RPMI7951 (cell line): ENCODE data around the genes TCF23, GTF3C2 and NRBP1.

GRCh38 chr2:26194170-26194974 lies 21.5 kb downstream of the GAREM2 start:
- RAMPAGE, long total RNA, result no peak

- RAMPAGE, long total RNA, result no peak
These were observed 1.4 kb upstream of the ADGRF3 start for GRCh38 chr2:26347739-26348651.

GRCh38 chr2:26495585-26496264 lies 62.8 kb downstream of the OTOF start:
- RAMPAGE, long total RNA, result no peak

DNA sequence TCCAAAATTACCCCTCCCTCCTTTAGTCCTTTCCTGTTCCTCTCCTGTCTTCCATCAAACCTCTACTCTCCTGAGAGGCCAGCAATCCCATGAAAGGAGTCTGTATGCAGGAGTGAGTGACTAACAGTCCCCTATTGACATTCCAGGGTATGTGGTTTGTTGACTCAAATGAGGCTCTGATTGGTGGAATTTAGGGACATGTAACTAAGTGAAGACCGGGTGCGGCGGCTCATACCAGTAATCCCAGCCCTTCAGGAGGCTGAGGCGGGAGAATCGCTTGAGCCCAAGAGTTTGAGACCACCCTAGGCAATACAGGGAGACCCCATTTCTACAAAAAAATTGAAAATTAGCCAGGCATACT lies 10.2 kb downstream of the CIB4 start:
- RAMPAGE, long total RNA, result no peak

DNA sequence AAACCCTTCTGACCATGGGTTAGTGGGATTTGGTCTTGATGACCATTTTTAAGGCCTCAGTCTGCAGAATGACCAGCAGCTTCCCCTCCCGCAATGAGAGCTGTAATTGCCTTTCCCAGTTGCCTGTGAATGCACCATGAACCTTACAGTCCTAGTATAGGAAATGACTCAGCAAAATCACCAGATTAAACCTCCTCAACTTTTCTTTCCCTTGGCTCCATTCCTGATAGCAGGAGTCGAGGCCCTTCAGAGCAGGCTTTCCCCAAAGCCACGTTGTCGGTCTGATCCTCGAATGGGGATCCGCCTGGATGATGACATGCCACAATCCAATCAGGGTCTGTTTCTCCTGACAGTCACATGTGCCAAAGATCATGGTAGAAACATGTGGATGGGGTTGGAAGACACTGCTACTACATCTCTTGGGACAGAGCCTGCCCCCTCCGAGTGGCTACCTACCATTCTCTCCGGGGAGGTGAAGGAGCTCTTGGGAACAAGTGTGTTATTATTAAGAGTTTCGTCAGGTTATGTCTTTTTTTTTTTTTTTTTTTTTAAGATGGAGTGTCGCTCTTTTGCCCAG lies 16.8 kb upstream of the TMEM214 start:
- RAMPAGE, long total RNA, result no peak

DNA sequence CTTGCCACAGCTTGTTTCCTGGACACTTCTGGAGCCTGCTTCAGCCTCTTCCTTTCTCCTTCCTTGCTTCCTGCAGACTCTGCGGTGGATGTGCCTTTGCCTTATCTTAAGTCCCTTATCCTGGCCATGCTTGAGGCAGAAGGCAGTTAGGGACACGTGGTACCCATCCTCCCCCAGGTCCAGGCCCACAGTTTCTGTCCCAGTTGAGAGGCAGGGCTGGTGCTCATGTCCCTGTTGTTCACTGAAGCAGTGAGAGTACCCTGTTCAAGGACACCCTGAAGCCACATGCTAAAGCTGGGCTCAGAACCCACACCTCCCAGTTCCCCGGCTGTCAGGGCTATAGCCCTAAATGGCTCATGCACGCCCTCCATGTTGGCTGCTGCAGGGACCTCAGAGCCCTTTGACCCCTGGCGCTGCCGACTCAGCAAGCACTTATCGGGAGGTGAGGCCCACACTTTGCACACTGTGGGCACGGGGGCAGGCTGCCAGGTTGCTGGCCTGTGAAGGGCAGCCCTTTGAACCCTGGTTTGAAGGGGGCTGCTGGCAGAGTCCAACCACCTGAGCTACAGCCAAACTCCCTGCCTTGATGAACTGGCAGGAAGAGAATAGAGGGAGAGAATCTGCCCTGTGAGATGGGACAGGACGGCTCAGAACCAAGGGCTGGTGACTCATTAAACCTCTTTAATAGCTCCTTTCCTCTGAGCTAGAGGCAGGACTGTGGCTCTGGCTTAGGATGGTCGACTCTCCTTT lies 6.3 kb downstream of the KHK start:
- RAMPAGE, long total RNA, result no peak

DNA sequence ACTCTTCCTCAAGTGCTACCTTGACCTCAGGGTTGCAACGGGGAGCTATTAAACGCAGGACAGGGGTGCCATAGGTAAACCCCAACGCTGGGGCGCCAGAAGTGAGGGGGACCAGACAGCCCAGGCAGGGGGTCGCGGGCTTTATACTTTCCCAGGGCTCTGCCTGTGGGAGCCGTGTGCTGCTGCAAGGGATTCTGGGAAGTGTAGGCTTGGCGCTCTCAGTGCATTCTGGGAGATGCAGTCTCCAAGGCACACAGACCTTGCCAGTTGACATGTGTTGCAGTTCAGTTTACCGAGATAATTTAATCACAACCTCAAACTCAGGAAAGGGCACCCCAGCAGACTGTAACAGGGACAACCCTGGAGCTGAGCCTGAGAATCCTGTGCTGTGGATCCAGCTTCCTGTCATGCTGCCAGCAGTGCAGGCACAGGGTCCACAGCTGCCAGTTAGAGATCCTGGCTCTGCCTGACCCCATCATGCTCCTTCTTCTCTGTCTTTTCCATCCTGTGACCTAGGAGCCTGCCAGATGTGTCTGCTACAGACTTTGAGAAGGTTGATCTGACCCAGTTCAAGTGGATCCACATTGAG lies 9.7 kb downstream of the KHK start:
- RAMPAGE, long total RNA, result no peak

DNA sequence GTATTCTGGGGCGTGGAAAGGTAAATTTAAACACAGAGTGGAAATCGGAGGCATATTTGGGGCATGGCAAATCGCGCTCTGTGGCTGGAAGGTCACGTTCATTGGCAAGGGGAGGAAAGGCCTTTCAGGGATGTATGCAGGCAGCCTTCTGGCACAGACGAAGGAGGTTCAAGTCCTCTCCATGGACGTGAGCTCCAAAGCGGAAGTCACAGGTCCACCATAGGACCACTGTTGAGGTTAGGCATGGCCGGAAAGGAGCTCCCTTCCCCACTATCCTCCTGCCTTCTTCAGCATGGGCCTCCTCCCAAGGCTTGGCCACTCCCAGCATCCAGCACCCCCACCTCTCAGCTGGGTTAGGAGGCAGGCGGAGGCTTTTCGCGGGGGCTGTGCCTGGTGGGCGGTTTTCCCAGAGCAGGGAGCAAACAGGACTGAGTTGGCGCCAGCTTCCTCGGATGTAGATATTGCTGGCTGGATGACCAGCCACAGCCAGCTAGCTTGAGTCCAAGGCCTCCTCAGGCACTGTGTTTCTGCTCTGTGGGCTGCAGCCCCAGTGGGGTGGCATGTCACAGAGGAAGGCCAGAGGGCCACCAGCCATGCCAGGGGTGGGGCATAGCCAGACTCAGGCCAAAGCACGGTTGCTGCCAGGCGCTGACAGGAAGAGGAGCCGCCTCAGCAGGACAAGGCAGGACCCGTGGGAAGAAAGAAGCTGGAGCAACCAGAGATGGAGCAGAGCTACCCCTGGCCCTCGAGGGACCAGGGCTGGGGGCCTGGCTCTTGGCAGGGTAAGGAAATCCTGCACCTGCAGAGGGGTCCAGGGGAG lies at the start of gene TCF23:
TCF23 (plus strand) TSS at position 431 of the 820 bp plus-strand sequence.
- RAMPAGE, long total RNA, result no peak

DNA sequence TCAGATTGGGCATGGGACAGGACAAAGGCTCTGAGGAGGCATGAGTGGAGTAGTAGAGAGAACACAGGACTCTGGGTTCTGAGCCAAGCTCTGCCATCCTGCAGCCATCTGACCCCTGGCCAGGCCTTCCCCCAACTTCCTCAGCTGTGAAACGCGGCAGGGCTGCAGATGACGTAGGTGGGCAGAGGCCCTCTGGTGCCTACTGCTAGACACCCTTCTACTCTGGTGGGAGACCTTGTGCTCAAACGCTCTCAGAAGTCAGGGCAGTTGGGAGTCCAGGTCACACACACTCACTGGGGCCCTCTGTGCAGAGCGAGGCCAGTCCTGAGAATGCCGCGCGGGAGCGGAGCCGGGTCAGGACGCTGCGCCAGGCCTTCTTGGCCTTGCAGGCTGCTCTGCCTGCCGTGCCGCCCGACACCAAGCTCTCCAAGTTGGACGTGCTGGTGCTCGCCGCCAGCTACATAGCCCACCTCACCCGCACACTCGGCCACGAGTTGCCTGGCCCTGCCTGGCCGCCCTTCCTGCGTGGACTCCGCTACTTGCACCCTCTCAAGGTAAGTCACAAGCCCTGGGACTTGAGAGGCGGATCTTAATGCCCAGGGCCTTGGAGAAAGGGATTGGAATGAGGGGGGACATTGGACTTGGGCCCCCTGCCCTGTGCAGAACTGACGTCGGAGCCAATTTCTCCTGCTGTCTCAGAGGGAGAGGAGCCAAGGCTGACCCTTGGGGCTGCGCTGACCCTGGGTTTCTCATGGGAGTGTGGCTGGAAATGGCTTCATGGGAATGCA lies 1.2 kb downstream of the TCF23 start:
- RAMPAGE, long total RNA, result no peak

DNA sequence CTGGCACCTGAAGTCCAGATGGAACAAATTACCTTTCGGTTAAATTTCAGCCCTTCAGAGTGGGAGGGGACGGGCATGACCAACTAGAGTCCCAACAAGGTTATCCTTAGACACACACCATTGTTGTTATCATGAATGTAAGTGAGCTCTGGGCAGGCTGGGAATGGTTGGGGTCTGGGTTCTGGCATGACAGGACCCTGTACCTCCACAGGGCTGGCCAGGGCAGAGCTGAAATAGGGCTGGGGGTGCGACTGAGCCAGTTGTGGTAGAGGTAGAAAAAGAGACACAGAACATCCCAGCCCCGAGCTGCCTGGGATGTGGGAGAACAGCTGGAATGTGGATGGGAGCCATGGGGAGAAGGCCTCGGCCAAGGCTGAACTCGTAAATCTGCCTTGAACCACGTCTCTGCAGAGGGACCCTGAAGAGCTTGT lies 5.5 kb downstream of the TCF23 start:
- RAMPAGE, long total RNA, result no peak

DNA sequence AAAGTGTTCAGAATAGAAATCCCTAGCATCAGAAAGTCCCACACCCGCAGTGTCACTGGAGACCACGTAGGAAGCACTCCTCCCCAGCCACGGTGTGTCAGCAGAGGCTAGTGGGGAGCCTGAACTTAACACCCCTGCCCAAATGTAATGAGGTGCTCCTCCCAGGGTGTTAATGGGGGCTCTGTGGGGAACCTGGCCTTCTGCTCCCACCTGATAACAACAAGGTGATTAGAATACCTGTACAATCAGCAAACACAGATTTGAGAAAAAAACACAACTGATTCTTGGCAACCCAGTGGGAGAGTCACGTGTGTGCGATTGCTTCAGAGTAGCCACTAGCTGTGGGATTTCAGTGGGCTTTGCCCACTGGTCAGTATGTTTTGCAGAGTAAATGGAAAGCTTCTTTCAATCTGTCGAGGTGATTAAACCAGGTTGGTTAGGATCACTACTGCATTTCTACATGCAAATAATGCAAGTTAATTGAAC lies 20.7 kb upstream of the ATRAID start:
- RAMPAGE, long total RNA, result no peak

GRCh38 chr2:27250033-27250530 lies 12.8 kb downstream of the SLC30A3 start:
- RAMPAGE, long total RNA, result no peak

DNA sequence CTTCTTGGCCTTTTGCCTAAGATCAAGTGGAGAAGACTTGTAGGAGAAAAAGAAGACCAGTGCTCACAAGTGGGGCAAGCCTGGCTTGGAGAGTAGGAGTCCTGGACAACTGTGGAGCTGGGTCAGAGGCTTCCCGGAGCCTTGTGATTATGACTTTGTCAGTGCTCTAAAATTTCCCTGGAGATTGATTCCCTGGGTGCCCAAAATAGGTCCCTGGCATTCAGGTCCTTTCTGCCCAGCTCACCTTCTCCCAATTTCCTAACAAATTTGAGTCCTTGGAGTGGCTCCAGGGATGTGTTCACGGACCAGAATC lies 770 bp upstream of the TRIM54 start:
- RAMPAGE, long total RNA, result no peak

DNA sequence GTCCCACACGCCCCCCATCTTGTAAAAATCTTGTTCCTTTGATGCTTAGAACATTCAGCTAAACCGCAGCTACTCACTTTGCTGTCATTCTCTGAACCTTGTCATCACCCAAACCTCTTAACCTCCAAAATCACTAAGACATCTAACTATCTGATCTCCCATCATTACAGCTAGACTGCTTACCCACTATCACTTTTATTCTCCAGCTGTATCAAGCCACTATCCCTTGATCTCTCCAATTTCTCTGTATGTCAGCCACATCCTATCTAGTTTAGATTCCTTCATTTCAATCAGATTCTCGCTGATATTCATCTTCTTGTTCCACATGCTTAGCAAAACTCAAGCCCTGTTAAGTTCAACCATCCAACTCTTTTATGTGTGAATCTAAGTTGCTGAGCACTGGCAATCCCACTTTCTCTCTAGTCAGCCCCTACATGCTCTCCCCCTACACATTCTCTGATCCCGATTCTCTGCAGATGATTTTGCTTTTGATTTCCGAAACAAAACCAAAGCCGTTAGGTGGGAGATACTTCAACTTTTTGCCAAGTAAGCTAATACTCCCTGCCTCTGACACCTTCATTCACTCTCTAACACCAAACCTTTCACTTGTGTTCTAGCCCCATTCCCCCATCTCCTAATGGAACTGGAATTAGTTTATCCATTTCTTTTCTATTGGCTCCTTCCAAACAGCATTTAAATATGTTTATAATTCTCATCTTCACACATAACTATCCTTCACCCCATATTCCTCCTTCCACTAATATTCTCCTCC lies 4.5 kb downstream of the GTF3C2 start:
- RAMPAGE, long total RNA, result no peak

DNA sequence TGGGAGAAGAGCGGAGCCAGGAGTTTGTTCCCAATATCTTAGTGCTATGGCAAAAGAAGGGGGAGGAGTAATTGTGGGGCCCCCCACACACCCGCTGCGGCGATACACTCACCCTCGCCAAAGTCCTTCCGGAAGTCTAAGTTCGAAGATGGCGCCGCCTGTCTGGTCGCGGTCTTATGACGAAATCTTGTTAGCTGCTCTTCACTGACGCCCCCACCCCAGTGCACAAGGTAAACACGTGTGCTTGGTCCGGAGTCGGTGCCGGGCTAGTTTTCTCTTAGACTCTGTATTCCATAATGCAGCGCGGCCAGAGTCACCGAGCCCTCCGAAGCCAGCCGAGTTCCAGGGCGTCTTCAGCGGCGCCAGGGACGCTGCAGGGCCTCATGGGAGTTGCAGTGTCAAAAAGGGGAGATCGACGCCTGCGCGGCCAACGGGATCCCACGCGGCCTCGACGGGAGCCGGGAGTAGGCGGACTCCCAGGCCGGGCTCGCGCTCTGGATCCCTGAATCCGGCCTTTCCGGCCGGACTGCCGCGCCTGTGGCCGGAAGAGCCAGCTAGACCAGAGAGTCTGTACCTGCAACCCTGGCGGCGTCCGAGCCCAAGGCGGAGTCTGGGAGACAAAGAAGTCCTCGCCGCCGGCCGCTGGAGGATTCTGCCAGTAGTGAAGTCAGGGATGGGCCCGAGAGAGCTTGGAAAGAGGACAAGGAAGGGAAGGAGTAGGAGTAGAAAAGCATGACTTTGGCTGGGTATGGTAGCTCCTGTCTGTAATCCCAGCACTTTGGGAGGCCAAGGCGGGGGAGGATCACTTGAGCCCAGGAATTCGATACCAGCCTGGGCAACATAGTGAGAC lies at the start of gene GTF3C2:
GTF3C2 (minus strand) TSS at position 138 of the 850 bp plus-strand sequence.
- RAMPAGE, long total RNA, result start-site peak on the minus strand centred at position 143 of the sequence, 35 bp wide, 20 and 28 reads in 2 replicates; start-site peak on the minus strand centred at position 363 of the sequence, 91 bp wide, 14 and 13 reads in 2 replicates

DNA sequence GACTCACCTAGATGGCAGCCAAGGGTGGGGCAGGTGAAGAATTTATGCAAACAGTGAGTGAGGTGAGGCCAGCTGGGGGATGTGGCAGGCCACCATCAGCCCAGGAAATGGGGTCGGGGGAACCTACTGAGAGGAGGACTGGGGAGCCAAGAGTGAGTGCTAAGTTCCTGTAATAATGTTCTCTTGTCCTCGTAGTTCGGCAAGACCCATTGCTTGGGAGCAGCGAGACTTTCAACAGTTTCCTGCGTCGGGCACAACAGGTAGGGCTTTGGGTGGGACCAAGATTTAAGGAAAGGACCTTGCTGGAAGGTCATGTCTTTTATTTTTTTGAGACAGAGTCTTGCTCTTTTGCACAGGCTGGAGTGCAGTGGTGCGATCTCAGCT lies 2.6 kb downstream of the SNX17 start:
- RAMPAGE, long total RNA, result no peak

DNA sequence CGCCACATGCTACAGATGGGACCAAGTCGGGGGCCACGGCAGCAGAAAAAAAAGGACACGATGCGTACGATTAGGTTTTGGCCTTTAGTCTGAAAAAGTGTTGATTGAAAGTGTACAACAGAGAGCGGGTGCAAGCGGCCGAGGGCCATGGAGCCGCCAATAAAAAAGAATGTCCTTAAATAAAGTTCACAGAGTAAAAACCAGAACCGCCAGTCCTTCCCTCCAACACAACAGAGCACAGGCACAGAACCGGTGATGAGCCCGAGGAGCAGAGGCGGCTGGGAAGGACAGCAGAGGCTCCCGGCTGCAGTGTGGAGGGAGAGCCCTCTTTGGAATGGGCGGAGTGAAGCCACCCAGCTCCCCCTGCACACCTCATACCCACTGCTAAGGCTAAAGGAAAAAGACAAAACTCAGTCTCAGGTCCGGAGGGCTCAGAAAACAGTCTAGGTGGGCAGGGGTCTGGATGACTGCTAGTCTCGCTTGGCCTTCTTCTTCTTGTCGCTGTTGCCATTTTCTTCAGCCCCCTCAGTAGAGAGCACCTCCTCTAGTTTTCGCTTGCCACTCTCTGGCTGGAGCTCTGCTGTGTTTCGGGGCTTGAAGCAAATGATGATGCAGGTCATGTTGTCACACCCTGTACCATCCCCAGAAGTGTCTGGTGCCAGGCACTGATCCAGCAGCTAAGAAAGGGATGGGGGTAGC lies 744 bp upstream of the ZNF513 start:
- RAMPAGE, long total RNA, result no peak

GRCh38 chr2:27427974-27428744 lies at the start of gene NRBP1:
NRBP1 (plus strand) TSS chr2:27428631.
- RAMPAGE, long total RNA, result start-site peak on the plus strand at chr2:27428629-27428675, 318 and 149 reads in 2 replicates

GRCh38 chr2:27583360-27583971 lies 624 bp downstream of the ZNF512 start:
- RAMPAGE, long total RNA, result no peak

- RAMPAGE, long total RNA, result no peak
These were observed 19.8 kb downstream of the SLC4A1AP start for GRCh38 chr2:27683305-27683992.